GM23338 (cell line): ENCODE measurements around a stretch of chr10.

- PRO-cap = no peak
- RAMPAGE, long total RNA = no peak
Measured at GRCh38 chr10:78041694-78042711, 8.3 kb downstream of the RPS24 start.

GRCh38 chr10:78178843-78179489, 145.3 kb downstream of the RPS24 start:
- PRO-cap = no peak
- RAMPAGE, long total RNA = no peak

DNA sequence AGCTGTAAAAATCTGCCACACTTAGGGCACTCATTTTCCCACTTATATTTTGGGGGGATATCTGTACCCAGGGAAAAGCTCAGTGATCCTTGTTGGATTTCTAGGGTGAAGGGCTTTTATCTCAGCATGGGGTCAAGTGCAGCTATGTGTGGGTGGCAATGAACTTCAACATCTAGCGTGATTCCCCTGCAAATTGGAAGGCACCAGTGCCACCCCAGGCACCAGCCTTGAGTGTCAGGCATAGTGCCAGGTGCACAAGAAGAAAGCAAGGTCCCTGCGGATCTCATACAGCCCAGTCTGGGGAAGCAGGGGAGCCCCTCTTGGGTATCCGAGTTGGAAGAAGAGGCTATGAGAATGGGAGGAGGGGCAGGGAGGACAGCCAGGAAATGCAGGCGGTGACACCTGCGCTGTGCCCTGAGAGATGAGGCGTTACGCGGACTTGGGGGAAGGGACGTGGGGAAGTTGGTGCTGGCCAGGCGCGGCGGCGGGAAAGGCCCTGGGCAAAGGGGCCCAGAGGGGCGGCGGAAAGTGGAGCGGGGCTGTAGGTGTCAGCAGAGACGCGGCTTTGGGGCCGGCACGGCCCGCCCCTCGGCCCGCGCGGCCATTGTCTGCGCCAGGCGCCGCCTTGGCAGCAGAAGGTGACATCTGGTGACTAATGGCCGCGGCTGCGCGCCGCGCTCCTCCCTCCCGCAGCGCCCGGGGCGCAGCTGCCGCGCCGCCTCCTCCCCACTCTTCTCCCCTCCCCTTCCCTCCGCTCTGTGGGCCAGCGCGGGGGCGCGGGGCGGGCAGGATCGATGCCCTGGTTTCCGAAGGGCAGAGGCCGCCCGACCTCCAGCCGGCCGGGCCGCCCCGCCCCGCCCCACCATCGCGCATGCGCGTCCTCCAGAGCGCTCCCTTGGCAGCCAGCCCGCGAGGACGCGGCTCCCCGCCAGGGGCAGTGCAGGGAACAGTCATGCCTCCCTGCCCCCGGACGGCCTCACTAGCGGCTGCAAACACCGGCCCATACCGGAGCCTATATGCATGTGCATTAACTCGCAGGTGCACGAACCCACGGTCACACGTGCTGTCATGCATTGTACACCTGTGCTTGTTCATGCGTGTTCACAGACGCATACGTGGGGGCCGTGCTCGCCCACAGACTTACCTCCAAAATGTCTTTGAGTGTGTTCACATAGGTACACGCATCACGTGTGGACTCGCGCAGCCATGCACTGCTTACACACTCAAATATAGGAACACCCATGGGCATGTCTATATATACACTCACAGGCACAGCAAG, 269.4 kb downstream of the RPS24 start:
- PRO-cap = unidirectional peak, plus-strand start at position 369 of the sequence; bidirectional peak, plus-strand start at position 607 of the sequence, minus-strand start at position 610 of the sequence; bidirectional peak, plus-strand start at position 1,003 of the sequence, minus-strand start at position 826 of the sequence
- RAMPAGE, long total RNA = no peak

- PRO-cap = no peak
- RAMPAGE, long total RNA = no peak
Measured at GRCh38 chr10:78556813-78557071, 512.0 kb upstream of the ZMIZ1 start.

DNA sequence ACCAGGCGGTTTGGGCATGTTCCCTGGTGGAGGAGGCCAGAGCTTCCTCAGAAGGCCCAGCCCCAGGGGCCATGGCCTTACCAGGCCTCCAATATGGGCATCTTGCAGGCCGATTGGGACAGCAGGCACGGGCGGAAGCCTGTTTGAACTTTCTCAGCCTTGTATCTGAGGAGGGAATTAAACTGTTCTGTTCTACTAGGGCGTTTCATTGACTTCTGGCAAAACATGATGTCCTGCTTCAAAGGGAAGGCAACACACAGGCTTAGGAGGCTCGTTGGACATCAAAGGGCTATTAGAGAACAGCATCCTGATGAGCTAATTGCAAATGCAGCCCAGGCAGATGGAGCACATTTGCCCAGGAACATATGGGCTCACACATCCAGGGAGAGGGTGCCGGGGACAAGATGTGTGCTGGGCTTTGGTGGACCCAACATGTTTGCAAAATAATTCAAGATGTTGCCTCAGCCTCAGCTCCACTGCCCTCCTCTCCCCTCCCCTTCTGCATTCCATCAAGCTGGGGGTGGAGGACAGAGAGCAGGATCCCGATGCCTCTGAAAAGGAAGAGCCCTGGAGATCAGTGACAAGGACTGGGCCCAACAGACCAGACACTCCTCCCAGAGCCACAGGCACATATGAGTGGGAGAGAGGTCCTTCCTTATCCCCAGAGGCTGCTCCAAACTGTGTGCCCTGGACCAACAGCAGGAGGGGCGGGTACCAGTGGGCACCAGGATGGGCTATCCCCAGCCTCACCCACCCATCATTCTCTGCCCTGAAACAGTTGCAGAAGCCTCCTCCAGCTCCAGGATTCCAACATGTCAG, 217.1 kb upstream of the ZMIZ1 start:
- PRO-cap = no peak
- RAMPAGE, long total RNA = no peak

- PRO-cap = bidirectional peak, plus-strand start at chr10:78965270, minus-strand start at chr10:78965165
- RAMPAGE, long total RNA = no peak
Measured at GRCh38 chr10:78964826-78965775, 103.7 kb upstream of the ZMIZ1 start.

DNA sequence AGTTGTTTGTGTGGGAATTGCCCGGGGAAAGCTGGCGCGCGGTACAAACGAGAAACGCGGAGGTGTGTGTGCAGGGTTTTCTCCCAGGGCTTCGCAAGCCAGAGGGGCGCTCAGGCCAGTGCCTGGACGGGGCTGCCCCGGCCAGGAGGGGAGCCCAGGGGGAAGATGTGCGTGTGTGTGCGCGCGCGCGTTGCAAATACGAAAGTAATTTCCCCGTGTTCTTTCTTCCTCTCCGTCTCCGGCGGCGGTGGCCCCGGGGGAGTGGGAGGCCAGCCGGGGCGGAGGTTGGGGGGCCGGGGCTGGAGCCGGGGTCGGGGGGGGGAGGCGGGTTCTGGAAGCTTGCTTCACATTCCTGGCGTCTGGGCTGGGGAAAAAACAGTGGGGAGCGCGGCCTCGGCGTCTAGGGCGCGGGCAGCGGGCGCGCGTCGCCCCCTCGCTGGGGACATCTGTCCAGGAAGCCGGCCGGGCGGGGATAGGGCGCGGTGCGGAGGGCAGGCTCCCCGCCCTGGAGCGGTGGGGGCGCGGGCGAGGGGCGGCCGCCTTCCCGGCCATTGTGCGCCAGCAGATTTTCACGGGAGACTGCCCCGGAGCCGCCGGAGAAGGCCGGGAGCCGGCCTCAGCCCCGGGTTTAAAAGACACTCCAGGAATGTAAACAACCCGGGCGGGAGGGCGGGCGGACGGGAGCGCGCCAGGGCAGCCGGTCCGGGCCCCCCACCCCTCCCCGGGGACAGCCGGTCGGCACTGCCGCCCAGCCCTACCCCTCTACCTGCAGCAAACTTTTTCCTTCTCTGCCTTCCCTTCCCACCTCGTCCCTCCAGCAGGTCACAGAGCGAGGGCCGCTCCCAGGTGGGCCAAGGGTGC, 1.3 kb downstream of the ZMIZ1 start:
- PRO-cap = bidirectional peak, plus-strand start at position 44 of the sequence, minus-strand start outside the sequence; bidirectional peak, plus-strand start at position 349 of the sequence, minus-strand start at position 198 of the sequence; bidirectional peak, plus-strand start at position 789 of the sequence, minus-strand start at position 641 of the sequence
- RAMPAGE, long total RNA = no peak

- PRO-cap = no peak
- RAMPAGE, long total RNA = no peak
Measured at GRCh38 chr10:79073353-79074515, 5.0 kb downstream of the ZMIZ1 start.

DNA sequence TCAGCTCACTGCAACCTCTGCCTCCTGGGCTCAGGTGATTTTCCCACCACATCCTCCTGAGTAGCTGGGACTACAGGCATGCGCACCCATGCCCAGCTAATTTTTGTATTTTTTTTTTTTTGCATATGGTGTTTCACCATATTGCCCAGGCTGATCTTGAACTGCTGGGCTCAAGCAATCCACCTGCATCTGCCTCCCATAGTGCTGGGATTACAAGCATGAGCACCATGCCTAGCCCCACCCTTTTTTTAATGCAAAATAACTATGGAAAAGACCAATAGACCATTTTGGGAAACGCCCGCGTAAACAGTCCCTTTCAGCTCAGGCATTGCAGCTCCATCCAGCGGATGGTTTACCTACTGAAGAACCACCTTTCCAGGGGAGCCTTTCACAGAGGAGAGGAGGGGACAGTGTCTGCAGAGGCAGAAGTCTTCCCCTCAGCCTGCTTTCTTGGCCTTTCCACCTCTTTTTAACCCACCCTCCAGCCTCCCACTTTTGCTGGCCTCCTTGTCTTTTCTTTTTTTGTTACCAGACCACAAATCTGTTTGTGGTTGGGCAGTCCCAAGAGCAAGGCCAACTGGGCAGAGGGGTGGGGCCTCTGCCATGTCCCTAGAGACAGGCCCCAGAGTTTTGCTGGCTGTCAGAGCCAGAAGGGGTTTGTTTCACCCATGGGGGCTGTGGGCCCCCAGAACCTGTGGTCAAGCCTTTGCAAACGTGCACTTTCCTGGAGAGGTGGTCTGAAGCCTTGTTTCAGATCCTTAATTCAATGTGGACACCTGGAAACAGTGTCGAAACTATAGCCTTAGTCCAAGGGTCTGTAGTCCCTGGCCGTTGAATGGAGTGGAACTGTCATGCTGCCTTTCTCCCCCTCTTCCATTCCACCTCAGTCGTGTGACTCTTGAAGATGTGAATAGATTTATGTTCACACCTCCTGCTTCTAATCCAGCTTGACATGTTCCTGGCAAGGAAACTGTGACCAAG, 10.1 kb downstream of the ZMIZ1 start:
- PRO-cap = no peak
- RAMPAGE, long total RNA = no peak

- PRO-cap = no peak
- RAMPAGE, long total RNA = no peak
Measured at GRCh38 chr10:79087368-79088776, 19.1 kb downstream of the ZMIZ1 start.

GRCh38 chr10:79097320-79097654, 28.5 kb downstream of the ZMIZ1 start:
- PRO-cap = no peak
- RAMPAGE, long total RNA = no peak

GRCh38 chr10:79116750-79117346, 48.1 kb downstream of the ZMIZ1 start:
- PRO-cap = no peak
- RAMPAGE, long total RNA = no peak

- PRO-cap = no peak
- RAMPAGE, long total RNA = no peak
Measured at GRCh38 chr10:79152396-79152813, 83.6 kb downstream of the ZMIZ1 start.

GRCh38 chr10:79153641-79154205, 85.0 kb downstream of the ZMIZ1 start:
- PRO-cap = no peak
- RAMPAGE, long total RNA = no peak

DNA sequence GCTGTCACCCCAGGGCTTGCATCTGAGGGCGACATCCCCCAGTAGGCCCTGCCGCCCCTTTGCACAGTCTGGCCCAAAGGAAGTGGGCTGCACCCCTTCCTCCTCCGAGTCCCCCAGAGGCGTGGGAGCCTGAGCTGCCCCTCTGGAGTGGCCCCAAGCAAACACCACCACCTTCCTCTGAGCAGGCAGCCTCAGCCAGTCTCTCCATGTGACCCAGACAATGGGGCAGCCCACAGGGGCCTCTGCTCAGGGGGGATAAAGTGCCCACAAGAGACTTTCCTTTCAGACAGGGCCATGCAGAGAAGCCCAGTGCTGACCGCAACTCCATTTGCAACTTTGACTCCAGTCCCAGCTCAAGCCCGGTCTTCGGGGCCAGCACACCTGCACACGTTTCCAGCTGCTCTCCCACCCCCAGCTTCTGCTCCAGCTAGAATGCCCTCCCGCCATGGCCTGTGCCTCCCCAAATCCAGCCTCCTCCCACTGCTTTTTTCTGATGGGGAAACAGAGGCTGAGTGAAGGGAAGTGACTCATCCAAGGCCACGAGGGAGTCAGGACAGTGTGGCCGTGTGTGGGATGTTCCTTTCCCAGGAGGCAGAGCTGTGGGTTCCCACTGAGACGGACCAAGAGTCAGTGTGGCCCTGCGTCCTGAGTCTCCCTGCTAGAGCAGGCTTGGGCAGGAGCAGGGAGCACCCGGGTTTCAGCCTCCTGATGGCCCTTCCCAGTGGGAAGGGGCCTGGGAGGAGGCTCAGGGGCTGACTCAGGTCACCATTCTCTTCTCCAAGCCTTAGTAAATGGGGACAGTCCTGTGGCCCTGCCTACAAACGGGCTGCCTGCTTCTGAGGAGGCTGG, 111.9 kb downstream of the ZMIZ1 start:
- PRO-cap = no peak
- RAMPAGE, long total RNA = no peak

- PRO-cap = no peak
- RAMPAGE, long total RNA = no peak
Measured at GRCh38 chr10:79196930-79197872, 128.4 kb downstream of the ZMIZ1 start.

DNA sequence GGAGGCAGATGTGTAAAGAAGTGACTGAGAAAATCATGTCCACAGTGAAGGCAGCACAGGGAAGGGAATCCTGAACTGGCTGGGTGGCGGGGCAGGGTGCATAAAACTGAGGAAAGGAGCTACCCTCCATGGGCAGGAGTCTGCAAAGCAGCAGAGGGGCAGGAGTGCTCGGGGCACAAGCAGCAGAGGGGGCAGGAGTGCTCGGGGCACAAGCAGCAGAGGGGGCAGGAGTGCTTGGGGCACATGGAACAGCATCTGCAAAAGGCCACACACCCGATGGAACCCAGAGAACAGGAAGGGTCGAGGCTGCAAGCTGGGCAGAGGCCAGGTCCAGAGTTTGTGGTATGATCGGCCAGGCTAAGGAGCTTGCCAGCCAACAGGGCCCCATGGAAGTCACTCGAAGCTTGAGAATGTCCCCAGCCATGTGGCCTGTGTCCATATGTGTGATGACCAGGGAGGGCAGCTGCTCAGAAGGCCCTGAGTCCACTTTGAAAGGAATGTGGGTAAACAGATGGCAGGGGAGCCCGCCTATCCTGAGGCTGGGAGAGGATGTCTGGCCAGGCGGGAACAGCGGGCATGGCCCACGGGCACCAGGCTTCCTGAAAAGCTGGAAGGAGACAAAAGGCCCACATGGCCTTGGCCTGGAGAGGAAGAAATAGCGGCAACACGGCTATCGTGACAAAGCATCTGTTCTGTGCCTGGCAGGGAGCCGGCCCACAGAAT, 138.1 kb upstream of the PPIF start:
- PRO-cap = no peak
- RAMPAGE, long total RNA = no peak

DNA sequence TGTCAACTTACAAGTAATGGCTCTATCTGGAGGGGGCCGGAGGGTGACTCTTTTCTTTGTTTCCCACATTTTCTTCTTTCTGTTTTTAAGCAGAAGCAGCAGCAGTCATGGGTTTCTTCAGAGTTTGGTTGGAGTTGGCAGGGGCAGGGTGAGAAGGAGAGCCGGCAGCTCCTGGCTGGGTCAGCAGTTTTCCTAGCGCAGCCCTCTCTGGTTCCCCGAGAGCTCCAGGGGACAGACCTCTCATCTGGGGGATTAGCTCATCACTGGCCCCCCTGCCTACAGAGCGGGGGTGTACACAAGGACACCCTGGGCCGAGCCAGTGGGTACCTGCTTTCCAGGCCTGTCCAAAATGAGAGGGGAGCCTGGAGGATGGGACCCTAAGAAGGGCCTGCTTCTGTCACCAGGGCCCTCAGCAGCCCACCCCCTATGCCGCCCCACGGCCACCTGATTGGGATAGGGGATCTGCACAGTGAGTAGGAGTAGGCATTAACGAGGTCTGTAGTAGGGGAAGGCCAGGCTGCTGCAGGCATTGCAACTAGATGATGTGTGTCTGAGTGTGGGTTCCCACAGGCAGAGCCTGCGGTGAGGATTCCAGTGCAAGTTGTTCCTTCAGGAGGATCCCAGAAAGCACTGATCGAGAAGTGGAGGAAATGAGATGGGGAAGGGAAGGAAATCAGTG, 122.9 kb upstream of the PPIF start:
- PRO-cap = no peak
- RAMPAGE, long total RNA = no peak

DNA sequence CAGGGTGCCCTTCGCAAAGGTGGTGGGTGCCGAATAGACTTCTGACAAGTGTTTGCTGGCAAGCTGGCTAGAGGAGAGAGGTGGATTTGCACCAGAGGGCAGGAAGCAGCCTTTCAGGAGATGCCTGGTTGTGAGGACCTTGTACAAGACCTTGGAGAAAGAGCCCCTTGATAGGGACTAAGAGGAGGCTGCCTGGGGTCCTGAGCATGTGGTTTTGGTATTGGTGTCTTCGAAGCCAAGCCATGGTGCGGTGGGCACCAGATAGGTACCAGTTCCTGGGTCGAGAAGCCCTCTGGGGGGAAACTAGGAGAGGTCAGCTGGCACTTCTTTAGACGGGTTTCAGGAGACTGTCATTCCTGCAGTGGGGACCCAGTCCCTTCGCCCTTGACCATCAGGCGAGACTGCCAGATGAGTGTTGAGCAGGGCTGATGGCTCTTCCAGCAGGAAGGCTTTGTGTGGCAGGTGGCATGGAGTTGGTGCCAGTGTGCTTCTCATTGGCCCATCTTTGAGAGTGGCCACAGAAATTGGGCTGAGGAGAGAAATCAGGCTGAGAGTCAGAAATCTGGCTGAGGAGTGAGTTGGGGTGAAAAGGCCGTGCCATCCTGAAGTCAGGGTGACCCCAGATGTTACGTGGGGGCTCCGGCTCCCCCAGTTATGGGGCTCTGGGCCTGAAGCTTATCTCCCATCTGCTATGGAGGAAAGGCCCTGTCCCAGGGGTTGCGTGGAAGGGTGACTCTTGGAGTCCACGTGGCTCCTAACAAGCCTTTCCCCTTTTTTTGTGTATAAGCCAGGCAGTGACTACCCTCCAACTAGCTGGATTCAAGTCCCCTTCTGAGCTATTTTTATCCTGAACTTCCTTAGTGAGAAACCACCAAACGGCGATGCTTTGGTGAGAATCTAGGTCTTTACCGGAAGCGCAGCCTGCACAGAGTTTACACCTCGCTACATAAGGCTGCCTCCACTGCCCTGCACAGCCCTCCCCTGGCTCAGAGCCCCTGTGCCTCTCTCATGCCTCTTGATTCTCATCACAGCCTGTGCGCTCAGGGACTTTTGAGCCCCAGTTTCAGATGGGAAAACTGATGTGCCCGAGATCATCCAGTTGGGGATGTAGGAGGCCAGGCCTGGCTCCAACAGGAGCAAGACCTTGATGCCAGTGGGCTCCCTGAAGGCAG, 102.7 kb upstream of the PPIF start:
- PRO-cap = no peak
- RAMPAGE, long total RNA = no peak

GRCh38 chr10:79245384-79246048, 101.8 kb upstream of the PPIF start:
- PRO-cap = no peak
- RAMPAGE, long total RNA = no peak